Occipital lobe (tissue), 2 donors: ENCODE data around the gene ANXA11.

DNA sequence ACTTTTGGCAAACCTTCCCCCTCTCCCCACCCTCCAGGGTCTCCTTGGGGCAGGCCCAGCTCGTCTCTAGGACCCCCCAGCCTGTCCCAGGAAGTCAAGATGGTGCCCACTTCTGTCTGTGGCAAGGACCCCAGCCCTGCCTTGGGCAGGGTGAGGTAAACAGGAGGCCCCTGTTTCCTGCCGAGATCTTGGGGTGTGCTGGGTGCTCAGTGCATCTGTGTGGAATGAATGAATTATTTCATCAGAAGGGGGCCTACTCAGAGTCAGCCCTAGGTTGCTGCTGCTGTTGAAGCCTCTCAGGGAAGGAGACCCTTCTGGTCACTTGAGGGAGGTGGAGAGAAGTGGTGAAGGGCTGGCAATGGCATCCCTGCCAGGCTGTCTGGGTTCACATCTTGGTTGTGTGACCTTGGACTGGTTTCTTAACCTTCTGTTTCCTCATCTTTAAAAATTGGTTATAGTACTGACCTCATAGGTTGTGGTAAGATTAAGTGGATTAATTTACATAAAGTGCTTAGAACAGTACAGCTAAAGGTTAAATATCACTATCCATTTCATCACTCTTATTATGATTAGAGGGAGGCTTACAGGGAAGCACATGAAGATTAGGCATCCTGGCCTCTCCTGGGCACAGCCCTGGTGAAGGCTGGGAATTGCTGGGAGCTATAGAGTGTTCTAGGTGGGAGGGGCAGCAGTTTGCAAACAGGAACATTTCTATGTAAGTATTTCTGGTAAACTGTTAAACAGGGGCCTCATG, 67.7 kb downstream of the ZMIZ1 start:
- RAMPAGE, long total RNA = no peak

DNA sequence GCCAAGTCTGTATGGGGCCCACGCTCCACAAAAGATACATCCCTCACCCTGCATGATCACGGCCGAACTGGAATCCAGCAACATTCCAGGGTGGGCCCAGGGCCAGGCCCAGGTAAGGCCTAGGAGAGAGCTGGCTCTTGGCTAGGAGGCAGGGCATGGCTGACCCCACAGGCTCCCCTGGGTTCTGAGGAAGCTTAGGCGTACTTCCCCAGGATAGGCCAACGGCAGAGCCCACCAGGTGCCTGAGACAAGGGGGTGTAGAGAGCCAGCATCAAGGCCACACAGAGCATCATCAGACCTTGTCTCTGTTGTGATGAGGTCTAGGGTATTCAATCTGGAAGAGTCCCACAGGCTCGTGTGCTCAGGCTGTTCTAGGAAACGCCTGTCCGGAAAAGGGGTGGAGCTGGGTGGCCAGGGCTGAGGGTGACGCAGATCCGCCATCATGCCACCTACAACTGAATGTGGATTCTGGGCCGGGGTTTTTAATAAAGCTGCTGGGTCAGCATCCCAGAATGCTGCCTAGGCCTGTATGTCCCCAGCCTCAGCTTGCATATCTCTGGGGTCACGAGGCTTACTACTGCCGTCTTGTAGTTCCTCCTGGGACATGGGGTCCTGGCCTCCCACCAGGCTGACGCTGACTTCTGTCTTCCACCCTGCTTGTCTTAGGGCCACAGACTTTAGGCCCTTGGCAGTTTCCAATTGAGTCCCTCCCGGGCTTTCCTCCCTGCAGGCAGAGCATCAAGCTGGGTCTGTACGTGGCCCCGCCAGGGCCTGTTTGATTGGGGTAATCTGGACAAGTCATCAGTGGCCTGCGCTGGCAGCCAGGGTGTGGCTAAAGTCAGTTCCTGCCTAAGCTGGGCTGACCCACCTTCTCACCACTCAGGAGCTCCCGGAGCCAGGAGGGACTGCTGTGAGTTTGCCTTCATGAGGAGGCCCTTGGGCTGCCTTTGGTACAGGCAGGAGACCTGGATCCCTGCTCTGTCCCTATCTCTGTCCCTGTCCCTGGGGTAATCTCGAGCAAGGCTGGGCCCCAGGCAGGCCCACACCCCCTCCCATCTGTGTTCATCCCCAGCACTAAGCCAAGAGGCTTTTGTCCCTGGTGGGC, 79.8 kb downstream of the ZMIZ1 start:
- RAMPAGE, long total RNA = no peak

DNA sequence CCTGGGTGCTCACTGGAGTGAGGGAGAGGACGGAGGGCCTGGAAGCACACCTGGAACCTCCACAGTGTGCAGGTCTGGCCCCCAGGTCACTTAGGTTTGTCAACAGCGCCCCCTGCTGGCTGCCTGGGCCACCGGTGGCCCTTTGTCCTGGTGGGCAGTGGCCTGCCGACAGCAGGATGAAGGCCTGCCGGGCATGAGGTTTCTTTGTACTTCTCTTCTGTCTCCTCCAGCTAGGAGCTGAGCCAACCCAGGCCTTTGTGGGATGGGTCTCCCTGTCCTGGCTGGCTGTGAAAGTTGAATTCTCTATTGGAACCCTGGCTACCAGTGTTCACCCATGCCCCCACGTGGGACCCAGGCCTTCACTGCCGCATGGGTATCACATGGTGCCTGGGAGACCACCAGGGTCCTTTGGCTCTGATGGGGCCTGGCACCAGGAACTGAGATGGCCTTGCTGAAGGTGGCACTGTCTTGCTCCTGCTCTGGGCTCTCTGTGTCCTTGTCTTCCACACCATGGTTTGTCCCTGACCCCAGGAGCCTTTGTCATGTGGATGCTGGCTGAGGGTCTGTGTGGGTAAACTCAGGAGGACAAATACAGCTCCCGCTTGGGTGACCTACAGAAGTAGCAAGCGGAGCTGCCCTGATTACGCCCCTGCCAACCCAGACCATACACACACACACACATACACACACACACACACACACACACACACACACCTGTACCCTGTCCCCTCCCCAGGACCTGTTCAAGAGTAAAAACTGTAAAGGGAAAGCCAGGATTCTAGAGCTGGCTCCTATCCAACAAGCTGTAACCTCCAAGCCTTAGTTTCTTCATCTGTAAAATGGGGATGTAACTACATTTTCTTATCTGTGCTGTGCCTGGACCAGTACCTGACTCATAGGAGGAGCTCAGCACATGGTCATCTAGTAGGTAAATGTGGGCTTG, 128.4 kb downstream of the ZMIZ1 start:
- RAMPAGE, long total RNA = no peak

GRCh38 chr10:79238982-79239774, 108.1 kb upstream of the PPIF start:
- RAMPAGE, long total RNA = no peak

DNA sequence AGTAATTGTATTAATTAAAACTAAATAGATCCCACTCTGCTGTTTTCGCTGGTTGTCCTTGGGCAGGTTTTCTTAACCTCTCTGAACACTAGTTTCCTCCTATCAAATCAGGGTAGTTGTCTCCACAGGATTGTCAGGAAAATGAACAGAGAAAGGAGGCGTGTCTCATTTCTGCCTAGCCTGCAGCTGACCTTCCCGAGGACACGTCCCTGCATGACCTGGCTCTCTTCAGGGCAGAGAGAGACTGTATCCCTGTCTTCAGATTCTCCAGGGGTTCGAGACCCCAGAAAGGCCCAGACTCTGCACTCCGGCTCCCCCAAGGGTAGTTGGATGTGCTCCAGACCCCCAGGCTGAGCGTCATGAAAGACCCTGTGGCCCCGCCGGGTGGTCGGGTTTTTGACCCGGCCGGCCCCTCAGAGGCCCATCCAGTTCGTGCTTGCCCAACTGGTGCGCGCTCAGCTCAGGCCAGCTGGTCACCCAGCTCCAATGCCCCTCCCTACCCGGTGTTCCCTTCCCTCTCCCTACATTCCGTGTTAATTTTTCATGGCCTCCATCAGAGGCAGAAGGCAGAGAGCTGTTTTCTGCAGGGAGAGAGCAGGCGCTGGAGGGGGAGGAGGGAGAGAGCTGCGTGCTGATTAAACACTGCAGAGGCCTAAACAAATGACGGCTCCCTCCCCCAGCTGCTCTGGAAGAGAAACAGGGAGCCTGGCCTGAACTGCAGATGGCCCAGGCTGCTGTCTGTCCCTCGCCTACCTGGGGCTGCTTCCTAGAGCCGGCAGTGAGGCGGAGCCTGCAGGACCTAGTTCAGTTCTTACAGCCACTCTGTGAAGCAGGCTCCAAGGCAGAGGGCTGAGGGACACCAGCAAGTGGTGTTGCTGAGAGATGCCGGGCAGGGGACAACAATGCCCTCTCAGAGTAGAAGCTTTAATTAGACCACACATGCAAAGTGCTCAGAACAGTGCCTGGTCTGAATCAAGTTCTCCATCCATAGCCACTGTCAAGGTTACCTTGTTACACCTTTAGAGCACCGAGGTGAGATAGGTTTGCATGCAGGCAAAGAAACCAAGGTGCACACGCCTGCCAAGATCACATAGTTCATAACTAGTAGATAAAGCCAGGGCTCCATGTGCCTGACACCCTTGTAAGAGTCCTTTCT, 86.1 kb upstream of the PPIF start:
- RAMPAGE, long total RNA = no peak

DNA sequence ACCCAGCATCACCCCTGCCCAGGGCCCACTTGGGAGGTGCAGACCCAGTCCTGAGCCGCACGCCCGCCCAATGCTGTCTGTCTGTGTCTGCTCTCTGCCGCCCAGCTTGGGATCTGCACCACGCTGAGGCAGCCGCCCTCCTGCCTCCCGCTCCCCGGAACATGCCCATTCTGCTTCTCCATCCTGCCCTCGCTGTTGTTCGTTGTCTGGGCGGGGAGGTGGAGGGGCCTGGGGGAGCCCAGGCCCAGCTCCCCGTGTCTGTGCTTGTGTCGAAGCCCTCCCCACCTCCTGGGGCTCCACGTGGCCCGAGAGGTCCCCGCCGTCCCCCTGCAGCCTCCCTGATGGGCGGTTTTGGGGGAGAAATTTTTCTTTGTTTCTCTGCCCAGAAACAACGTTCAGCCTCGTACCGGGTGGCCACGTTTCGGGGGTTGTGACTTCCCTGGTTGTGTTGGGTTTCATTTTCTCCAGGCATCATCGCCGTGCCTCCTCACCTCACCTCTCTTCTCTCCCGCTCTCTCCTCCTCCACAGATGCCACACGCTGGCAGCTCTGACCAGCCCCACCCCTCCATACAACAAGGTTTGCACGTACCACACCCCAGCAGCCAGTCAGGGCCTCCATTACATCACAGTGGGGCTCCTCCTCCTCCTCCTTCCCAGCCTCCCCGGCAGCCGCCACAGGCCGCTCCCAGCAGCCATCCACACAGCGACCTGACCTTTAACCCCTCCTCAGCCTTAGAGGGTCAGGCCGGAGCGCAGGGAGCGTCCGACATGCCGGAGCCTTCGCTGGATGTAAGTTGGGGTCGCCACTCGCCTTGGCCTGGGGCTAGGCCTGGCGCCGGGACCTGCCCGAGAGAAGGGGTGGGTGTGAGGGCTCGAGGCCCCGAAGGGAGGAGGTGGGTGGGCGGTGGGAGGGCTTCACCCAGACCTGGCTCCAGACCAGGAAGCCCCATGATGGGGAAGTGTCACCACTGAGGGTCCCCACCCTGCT, 36.6 kb upstream of the PPIF start:
- RAMPAGE, long total RNA = no peak

GRCh38 chr10:79385562-79386535, 38.6 kb downstream of the PPIF start:
- RAMPAGE, long total RNA = no peak

- RAMPAGE, long total RNA = no peak
Observed at GRCh38 chr10:79399102-79399920, 46.1 kb downstream of the ZCCHC24 start.

GRCh38 chr10:79467651-79468275, 22.3 kb upstream of the ZCCHC24 start:
- RAMPAGE, long total RNA = no peak

- RAMPAGE, long total RNA = no peak
Observed at GRCh38 chr10:80157122-80158231, 24.9 kb downstream of the PLAC9 start.

- RAMPAGE, long total RNA = no peak
Observed at GRCh38 chr10:80159559-80160304, 27.2 kb downstream of the PLAC9 start.

GRCh38 chr10:80176279-80176651, 29.1 kb downstream of the ANXA11 start:
- RAMPAGE, long total RNA = no peak

DNA sequence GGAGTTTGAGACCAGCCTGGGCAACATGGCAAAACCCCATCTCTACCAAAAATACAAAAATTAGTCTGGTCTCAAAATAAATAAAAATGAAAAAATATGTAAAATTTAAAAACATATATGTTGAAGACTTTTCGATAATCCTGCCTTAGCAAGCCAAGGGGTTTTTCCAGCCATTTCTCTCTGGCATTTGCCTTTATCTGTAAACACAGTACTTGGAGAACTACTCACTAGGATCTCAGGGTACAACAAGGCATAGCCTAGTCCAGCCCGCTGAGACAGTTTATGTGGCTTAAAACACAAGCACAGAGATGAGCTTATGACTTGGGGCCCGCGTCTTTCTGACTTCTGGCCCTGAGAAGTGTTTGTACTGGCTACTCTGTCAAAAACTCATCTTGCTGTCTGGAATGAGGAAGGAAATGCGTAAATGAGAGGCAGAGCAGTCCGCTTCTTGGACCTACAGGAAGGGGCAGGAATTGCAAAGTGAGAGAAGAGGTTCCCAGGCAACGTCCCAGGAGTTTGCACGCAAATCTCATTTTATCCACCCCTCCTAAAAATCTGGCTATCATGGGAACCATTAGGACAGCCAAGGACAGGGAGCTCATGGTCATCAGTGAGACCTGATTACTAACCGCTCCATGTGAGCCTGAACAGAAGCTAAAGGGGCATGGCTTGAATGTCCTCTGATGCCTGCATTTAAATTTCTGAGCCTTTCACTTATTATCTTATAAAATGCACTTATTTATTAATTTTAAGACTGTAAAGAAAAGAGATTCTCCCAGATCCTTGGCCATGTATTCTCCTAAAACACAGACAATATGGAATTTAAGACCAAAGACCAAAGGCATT, 5.5 kb downstream of the ANXA11 start:
- RAMPAGE, long total RNA = no peak

DNA sequence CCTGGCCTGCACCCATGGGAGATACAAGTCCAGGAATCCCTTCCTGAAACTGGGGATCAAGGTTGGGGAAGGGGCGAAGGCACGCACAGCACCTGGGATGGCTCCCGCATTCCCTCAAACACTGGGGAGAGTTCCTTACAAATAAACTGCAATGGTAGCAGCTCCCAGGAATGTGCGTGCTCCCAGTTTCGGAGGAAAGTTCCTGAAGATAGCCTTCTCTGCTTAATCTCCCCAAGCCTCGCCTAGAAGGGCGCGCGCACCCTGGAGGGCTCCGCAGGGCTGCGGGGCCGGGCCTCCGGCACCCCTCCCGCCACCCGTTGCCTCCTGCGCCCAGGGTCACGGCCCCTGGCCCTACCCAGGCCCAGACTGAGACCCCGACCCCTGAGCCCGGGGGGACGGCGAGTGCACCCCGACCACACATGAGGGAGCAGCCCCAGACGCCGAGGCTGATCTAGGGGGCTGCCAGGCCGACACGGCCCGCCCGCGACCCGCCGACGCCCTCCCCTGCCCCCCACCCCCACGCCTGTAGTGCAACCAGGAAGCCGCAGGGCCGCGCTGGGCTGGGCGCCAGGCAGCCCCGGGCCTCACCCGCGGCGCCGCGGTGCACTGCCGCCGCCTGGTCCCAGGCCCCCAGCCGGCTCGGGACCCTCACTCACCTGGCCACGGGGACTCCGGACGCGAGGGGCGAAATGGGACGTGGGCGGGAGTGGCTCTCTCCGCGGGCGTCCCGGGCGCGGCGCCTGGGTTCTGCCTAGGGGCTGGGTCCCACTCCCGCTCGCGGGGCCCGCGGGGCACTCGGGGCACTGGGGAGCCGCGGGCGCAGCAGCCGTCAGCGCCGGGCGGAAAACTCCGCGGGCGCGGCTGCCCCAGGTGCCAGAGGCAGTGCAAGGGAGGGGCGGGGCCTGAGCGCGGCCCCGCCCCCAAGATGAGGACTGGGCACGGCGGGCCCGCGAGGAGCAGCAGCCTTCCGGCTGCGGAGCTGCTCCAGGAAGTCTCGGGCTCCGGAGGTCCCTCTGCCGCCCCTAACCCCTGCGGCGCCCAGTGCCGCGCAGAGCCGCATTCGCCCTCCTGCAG, at the start of gene ANXA11:
Gene ANXA11, minus strand, starts transcription at position 851 of the 1,074 bp plus-strand sequence.
- RAMPAGE, long total RNA = no peak

DNA sequence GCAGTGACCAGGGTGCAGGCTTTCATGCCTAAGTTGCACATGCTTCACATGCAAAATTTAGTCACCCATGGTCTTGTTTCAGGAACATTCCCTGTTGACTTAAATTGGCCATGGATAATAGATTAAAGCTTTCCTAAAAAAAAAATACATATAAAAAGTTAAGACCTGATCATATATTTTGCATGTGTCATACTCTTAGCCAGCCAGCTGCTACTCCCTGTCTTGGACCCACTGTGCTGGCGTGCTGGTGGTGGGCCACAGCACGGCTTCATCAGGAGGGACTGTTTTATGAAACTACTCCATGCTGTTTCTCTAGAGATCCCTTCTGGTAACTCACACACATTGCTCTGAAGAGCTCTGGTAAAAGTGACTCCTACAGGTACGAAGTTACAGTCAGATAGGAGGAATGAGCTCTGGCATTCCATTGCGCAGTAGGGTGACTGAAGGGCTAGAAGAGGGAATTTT, 778 bp downstream of the MAT1A start:
- RAMPAGE, long total RNA = no peak

DNA sequence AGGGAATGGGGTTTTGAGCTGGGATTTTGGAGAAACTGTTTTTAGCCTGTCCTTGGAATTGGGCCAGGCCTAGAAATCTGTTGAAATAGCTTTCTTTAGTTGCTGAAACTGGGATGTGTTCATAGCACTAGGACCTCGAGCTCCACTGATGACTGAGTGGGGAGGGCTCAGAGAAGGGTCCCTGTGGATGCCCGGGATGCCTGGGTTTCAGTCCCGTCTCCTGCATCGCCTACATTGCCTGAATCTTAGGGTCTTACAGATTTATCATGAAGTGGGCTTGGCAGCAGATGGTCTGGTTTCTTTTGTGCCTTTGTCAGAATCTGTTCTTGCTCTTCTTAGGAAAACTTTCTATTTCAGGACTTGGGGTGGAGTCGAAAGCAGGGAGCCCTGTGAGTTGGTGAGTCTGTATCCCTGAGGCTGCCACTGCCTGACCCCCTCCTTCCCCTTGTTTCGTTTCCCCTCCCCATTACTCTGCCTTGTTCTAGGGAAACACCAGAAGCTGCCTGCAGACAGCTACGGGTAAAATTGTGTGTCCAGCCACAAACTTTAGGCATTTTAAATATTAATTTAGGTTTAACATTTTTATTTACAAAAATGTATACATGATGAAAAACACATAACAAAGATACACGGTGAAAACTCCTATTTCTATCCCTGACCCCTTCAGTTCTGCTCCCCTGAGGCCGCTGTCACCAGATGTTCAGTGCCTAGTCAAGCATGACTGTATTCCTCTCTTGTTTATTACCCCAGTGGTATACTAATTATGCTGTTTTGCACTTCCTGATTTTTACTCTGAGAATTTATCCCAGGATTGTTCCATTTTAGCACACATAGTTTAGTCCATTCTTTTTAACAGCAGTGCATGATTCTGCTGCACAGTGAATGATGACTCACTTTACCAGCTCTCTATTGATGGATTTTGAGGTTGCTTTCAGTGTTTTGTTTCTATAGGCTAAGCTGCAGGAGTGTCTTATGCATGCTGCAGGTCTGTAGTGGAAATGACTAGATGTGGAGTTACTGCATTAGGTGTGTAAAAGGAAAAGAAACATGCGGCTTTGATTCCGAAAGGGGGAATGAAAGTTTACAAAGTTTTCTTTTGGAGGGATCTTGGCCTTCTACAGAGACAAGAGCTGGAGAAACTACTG, 9.0 kb downstream of the TSPAN14 start:
- RAMPAGE, long total RNA = no peak

GRCh38 chr10:80519708-80520327, 17.9 kb upstream of the SH2D4B start:
- RAMPAGE, long total RNA = no peak

GRCh38 chr10:80520328-80521603, 16.9 kb upstream of the SH2D4B start:
- RAMPAGE, long total RNA = no peak

DNA sequence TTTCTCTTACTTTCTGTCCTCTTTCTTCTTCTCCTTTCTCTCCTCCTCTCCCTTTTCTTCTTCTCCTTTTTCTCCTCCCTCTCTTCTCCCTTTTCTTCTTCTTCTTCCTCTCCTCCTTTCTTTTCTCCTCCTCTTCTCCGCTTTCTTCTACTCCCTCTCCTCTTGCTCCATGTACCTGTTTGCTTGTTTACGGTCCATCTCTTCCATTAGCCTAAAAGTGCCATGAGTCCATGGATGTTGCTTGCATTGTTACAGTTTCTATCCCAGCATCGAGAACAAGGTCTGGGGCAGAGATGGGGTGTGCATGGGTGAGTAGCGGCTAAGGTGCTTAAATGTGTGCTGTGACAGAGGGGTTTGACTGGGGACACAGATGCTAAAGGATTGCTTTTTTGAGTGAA, 7.7 kb downstream of the SH2D4B start:
- RAMPAGE, long total RNA = no peak

GRCh38 chr10:80771922-80772455, 234.3 kb downstream of the SH2D4B start:
- RAMPAGE, long total RNA = no peak